Vagina (tissue), 1 donor: Measurements from ENCODE around the gene TMEM14B.

DNA sequence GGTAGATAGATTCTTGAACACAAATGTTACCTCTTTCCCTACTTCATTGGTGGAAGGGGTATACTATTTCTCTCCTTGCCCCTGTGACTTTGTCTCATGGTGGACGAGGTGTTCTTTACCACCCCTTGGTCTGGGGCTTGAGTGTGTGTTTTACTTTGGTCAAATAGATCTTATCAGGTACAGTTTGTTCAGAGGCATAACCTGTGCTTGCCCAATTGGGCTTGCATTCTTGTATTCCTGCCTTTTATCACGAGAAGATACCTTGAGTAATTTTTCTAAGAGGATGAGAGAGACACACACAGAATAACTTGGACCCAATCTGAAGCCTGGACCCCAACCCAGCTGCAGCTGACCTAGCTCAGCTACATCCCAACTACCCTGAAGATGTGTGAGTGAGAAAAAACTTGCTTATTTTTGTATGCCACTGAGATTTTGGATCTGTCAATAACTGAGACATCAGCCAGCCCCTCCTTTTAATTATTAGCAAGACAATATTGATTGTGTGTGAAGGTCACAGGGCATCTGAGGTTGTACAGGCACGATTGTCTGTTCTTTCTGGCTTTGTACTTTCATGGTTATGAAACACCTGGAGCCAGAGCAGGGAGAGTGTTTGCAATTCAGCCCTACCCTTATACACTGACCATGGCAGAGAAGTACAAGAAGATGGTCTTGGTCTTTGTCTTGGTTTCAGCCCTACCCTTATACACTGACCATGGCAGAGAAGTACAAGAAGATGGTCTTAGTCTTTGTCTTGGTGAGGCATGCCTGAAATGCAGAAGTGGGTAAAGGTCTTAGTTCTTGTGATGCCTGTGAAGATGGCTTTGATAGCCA, 204.8 kb upstream of the SLC35B3 start:
- PRO-cap: no peak
- RAMPAGE, long total RNA: no peak

DNA sequence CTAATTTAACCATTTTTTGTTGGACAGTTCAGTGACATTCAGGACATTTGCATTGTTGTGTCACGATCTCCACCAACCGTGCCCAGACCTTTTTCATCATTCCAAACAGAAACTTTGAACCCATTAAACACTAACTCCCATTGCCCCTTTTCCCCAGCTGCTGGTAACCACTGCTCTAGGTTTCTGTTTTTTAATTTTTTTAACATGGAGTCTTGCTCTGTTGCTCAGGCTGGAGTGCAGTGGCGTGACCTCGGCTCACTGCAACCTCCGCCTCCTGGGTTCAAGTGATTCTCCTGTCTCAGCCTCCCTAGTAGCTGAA, 241.3 kb upstream of the SLC35B3 start:
- PRO-cap: no peak
- RAMPAGE, long total RNA: no peak

DNA sequence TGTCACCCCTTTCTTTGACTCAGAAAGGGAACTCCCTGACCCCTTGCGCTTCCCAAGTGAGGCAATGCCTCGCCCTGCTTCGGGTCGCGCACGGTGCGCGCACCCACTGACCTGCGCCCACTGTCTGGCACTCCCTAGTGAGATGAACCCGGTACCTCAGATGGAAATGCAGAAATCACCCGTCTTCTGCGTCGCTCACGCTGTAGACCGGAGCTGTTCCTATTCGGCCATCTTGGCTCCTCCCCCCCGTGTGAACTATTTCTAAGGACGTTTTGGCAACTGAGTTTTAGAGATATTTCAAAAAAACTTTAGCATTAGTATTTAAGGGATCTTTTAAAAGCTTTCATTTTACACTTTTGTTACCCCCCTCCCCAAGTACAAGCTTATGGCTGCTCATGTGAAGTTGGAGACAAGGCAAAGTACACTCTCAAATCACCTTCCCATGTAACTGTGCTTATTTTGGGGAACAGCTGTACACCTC, 341.0 kb upstream of the SLC35B3 start:
- PRO-cap: no peak
- RAMPAGE, long total RNA: no peak

- PRO-cap: no peak
- RAMPAGE, long total RNA: no peak
Measured at GRCh38 chr6:8983088-8983466, 547.7 kb upstream of the SLC35B3 start.

DNA sequence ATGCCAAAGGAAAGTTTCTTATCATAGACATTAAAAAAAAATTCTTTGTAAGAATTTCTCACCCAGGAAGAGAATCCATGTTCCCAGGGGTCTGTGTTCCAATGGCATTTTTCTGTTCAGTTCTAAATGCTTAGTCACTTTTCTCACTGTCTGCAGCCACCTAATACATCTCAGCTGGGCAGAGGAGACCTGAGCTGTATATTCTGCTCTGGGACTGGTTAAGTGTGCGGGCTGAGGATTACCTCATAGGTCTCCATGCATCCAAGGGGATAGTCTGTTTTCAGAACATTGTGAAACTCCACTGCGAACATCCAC, 947.2 kb downstream of the TFAP2A start:
- PRO-cap: no peak
- RAMPAGE, long total RNA: no peak

GRCh38 chr6:9811038-9811436, 603.8 kb downstream of the TFAP2A start:
- PRO-cap: no peak
- RAMPAGE, long total RNA: start-site peak on the minus strand at chr6:9811135-9811141, 6 reads

GRCh38 chr6:10587608-10588150, 66.5 kb downstream of the GCNT2 start:
- PRO-cap: no peak
- RAMPAGE, long total RNA: no peak

GRCh38 chr6:10747243-10747939, at the start of gene TMEM14B:
TSS of gene TMEM14B (plus strand) at chr6:10747805.
- PRO-cap: bidirectional peak, plus-strand start at chr6:10747805, minus-strand start at chr6:10747628
- RAMPAGE, long total RNA: start-site peak on the plus strand at chr6:10747785-10747822, 185 reads

- PRO-cap: no peak
- RAMPAGE, long total RNA: no peak
Measured at GRCh38 chr6:10770801-10771261, 23.2 kb downstream of the TMEM14B start.

DNA sequence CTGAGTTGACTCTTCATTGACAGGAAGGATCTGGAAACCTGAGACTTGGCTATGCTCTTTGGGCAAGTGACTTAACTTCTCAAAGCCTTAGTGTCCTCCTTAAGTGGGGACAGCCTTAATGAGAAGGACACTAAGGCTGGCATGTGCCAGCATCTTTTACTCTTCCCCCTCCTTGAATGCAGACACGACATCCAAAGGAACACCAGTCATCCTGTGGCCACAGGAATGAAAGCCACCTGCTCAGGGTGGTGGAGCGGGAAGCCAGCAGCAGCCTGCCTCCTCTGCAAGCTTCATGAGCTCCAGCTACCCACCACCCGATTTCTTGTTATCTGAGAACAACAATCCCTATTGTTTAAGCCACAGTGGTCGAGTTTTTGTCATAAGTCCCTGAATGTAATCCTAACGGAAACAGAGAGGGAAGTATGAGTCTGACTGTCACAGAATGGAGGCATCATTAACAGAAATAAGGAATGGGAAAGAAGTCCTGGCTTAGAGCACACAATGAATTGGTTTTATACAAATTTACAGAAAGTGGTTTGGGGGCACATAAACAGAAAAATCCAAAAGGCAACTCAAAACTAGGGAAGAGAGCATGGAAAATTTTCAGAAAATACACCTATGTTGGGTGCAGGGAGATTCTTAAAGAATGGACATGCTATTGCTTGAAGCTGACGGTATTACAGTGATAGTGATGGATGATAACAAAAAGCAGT, 44.6 kb downstream of the TMEM14B start:
- PRO-cap: no peak
- RAMPAGE, long total RNA: start-site peak on the plus strand centred at position 168 of the sequence, 497 bp wide, 36 reads

- PRO-cap: no peak
- RAMPAGE, long total RNA: no peak
Measured at GRCh38 chr6:11042582-11042796, 1.6 kb downstream of the ELOVL2 start.

DNA sequence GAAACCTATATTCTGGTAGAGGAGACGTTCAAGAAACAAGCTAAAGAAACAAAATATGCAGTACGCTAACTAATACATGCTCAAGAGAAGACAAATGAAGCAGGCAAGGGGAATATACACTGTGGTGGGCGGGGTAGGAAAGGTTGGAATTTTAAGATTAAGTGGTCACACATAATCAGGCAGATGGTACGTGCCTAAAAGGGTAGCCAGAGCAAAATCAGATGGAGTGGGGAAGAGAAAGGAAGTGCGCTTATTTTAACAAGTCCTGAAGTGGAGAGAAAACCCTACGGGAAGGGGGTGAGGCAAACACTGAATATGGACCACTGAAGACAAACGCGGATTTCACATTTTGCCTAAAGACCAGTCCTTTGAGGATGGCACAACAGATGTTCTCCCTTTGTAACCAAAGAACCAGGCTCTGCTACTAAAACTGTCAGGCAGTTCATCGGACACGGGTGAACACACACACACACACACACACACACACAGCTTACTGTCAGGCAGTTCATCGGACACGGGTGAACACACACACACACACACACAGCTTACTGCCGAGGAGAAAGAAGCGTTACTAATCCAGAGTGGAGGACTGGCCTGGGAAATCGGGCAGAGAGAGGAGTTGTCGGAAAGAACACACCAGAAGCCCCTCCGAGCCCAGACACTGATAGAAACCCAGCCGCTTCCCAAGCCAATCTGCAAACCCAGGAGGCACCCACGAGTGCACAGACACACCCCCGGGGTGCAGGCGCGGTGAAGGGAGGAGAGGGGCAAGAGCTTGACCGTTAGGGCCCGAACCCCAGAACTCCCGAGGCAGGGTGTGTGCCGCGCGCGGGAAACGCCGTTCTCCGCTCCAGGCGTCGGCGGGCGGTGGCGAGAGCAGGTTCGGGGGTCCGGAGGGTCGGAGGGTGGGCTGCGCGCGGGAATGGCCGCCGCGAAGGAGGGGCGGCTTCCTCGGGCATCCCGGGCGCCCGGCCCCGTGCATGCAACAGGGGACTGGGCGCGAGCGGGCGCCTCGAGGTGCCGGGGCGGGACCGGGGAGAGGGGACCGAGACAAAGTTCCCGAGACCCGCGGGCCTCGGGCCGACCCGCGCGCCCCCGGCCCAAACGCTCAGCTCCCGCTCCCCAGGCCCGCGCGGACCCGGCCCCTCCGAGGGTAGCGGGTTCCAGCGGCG, 773 bp downstream of the ELOVL2 start:
- PRO-cap: no peak
- RAMPAGE, long total RNA: no peak

DNA sequence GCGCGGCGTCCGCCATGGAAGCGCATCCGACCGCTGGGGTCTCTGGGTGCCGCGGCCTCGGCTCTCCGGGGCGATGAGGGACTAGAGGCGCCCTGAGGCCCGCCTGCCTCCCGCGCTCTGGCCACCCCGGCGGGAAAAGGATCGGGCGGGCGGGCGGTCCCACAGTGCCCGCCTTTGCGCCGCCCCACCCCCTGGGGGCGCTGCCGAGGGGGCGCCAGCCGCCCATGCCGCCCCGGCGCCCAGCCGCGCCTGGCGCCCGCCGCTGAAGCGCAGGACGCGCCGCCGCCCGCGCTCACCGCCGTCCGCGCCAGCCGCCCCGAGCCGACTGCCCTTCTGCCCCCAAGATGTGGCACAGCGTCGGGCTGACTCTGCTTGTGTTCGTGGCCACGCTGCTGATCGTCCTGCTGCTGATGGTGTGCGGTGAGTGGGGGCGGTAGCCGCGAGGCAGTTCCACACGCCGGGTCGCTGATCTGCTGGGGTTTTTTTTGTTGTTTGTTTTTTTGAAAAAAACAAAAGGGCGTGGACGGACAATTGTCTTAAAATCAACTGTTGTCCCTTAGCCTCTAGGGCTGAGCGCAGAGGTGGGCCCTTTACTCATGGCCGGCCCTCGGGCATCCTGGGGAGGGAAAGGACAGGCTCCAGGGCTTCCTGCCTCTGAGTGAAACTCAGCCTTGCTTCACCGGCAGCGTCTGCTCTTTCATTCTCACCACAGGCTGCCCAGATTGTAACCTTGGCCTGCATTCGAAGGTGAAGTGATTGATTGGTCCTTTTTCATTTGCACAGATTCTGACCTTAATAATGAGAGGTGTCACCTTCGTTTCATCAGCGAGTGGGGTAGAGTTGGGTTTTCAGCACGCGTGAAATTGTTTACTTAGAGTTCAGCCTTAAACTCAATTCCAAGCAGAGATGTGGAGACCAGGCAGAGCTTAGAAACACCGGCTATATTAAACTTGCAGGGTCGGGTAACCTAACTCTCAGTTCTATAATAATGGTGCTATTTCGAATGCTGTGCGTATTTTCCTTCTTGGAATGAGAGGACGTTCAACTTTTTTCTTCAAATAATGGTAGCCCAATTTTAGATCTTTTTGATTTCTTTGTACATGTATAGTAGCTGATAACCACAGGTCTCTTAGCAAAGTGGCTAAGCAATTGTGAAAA, 715 bp downstream of the SMIM13 start:
- PRO-cap: bidirectional peak, plus-strand start at position 225 of the sequence, minus-strand start at position 119 of the sequence; unidirectional peak, minus-strand start at position 327 of the sequence
- RAMPAGE, long total RNA: no peak

GRCh38 chr6:11096057-11096551, 2.5 kb downstream of the SMIM13 start:
- PRO-cap: no peak
- RAMPAGE, long total RNA: no peak

DNA sequence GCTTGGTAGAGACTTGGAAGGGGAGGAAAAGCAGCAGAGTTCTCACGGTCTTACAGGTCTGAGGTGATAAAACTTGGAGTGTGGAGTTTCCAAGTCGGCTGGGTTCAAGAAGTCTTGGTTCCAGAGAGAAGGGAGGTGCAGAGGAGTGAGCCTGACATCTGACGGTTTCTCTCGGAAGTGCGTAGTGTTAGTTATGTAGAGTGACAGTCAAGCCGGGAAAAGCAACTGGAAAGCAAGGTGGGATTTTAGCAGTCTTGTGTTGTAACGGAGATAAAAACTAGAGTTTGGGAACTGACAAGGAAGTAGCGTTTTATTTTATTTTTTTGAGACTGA, 42.5 kb upstream of the ERVFRD-1 start:
- PRO-cap: no peak
- RAMPAGE, long total RNA: no peak

DNA sequence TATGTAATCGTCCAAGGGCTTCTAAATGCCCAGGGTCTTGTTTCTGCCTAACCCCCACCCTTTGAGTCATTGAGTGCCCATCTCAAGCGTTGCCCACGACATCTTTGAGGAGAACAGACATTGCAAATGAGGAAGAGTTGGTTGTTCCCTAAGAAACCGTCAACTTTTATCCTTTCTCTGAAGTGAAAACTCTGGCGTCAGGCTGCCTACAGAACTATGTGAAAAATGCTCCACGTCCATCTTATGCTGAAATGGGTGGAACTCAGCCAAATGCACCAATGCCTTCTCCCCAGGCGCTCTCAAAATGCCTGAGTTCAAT, 37.6 kb downstream of the NEDD9 start:
- PRO-cap: no peak
- RAMPAGE, long total RNA: no peak

DNA sequence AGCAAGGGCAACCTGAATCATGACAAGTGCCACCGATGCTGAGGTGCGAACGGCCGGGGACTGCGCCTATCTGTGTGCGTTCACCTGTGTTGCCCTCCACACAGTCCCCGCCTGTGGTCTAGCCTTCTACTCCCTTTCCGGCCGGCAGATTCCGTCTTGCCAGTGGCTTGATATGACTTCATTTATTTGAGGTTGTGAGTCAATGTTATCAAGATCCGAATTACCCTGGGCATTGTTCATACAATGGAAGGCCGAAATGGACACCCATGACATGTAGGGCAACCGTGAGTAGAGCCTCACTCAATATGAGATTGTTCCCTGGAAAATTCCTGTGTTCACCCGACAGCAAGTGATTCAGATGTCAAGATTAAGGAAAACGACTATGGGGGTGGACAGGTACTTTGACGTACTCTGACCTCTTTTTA, 41.0 kb upstream of the NEDD9 start:
- PRO-cap: no peak
- RAMPAGE, long total RNA: no peak

DNA sequence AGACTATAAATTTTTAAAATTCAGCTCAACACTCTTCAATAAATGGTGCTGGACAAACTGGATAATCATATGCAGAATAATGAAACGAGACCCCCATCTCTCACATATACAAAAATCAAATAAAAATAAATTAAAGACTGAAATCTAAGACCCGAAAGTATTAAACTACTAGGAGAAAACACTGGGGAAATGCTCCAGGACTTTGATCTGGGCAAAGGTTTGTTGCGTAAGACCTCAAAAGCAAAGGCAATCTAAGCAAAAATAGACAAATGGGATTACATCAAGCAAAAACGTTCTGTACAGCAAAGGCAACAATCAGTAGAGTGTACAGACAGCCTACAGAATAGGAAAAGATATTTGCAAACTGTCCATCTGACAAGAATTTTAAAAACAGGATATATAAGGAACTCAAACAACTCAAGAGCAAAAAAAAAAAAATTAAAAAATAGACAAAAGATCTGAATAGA, 138.6 kb upstream of the TMEM170B start:
- PRO-cap: no peak
- RAMPAGE, long total RNA: no peak

GRCh38 chr6:11401985-11402195, 135.7 kb upstream of the TMEM170B start:
- PRO-cap: no peak
- RAMPAGE, long total RNA: no peak

DNA sequence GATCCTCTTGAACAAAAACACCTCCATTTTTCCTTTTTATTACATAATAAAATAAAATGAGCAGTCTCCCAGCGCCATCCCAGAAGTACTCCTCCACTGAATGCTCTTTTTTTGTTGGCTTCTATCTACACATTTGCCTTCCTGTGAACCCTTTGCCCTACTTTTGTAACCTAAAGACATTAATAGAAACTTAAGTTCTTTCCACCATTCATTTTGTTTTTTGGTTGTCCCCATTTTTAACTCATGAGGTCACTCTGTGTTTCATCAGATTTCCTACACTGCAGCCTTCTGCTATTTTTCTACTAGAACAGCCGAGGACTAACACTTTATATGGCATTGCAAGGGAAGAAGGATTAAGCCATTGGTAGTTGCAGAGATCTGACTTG, 125.7 kb upstream of the TMEM170B start:
- PRO-cap: no peak
- RAMPAGE, long total RNA: no peak